Mucosa of descending colon (tissue), 1 donor: ENCODE measurements around the gene ERGIC2.

GRCh38 chr12:26830513-26831858 is 2.0 kb downstream of the ITPR2 start:
- PRO-cap = no peak

DNA sequence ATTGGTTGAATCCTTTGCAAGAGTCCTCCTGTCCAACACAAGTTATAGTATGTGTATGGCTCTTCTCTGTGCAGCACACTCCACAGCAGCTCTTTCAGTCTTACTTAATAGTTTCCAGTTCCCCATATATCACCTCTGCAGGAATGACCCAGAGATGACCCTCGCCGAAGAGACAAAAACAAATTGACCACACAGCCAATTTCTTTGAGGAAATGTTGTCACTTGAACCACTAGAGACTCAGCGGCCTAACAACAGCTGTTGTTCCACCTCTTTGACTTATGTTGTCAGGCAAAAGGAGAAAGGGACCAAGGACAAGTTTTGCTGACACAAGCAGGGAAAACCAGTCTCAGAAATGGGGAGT is 41.5 kb upstream of the ITPR2 start:
- PRO-cap = unidirectional peak, minus-strand start at position 102 of the sequence

GRCh38 chr12:26938826-26939214 is 550 bp downstream of the FGFR1OP2 start:
- PRO-cap = no peak

GRCh38 chr12:26975385-26975935 is 37.2 kb downstream of the FGFR1OP2 start:
- PRO-cap = no peak

DNA sequence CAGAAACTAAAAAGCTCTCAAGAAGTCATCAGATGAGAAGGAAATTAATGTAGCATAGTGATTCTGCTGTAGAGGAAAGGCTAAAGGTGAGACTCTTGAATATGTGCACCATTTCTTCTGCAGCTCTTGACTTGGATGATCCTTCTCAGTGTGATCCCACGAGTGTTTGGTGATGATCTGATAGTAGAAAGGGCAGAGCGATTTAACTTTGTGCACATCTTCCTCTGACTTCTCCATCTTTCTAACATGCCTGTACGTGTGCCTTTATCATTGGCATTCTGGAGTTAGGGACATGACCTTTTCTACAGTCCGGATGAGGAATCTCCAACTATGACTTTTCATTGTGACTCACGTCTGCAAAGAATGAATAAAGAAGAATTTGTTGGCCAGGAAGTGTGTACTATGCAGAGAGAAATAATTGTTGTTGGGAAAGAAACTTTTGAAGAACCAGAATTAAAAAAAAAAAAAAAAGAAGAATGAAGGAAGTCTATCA is 25.1 kb downstream of the PPFIBP1 start:
- PRO-cap = no peak

DNA sequence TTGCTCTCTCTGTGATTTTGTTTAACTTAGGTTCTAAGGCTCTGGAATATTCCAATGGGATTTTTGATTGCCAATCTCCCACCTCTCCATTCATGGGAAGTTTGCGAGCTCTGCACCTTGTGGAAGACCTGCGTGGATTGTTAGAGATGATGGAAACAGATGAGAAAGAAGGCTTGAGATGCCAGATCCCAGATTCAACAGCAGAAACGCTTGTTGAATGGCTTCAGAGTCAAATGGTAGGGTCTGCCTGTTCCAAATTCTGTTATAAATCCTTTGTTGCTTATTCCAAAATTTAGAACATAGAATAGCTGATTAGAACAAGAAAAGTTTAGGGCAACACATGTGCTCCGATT is 61.4 kb upstream of the REP15 start:
- PRO-cap = no peak

GRCh38 chr12:28191064-28191550 is 851 bp downstream of the CCDC91 start:
- PRO-cap = unidirectional peak, minus-strand start at chr12:28191377

DNA sequence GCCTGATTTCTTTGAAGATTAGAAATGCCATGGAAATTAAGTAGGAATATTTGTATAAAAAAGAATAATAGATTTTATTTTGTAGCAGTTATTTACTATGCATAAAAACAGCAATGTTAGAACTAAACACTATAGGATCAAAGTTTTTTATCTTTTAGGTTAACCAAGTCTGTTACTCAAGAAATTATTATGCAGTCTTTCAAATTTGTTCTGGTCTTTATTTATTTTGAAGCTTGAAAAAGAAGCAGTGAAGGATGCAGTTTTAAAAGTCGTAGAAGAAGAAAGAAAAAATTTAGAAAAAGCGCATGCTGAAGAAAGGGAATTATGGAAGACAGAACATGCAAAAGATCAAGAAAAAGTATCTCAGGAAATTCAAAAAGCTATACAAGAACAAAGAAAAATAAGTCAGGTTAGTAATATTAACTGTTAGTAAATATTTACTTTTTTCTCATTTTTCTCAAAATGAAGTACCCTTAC is 262.0 kb downstream of the CCDC91 start:
- PRO-cap = no peak

DNA sequence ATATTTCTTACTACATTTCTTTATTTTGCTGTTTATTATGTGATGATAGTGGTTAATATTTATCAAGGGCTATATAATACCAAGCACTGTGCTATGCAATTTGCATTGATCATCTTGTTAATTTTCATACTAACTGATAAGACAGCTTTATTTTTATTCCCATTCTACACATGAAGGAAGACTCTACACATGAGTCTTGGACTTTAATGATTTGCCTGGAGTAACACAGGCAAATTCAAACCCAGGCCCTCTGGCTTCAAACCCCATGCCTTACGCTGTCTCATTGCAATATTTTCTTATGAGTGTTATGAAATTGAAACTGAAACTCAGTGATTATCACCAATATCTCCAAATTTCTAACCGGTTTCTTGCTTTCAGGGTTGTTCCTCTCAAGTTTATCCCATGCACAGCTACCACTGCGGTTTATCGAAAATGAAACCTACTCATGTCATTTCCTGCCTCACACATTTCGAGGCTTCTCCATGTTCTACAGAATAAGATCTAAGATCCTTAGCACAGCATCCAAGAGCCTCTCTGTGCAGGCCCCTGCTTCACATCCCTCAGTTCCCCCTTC is 45.7 kb upstream of the FAR2 start:
- PRO-cap = no peak

DNA sequence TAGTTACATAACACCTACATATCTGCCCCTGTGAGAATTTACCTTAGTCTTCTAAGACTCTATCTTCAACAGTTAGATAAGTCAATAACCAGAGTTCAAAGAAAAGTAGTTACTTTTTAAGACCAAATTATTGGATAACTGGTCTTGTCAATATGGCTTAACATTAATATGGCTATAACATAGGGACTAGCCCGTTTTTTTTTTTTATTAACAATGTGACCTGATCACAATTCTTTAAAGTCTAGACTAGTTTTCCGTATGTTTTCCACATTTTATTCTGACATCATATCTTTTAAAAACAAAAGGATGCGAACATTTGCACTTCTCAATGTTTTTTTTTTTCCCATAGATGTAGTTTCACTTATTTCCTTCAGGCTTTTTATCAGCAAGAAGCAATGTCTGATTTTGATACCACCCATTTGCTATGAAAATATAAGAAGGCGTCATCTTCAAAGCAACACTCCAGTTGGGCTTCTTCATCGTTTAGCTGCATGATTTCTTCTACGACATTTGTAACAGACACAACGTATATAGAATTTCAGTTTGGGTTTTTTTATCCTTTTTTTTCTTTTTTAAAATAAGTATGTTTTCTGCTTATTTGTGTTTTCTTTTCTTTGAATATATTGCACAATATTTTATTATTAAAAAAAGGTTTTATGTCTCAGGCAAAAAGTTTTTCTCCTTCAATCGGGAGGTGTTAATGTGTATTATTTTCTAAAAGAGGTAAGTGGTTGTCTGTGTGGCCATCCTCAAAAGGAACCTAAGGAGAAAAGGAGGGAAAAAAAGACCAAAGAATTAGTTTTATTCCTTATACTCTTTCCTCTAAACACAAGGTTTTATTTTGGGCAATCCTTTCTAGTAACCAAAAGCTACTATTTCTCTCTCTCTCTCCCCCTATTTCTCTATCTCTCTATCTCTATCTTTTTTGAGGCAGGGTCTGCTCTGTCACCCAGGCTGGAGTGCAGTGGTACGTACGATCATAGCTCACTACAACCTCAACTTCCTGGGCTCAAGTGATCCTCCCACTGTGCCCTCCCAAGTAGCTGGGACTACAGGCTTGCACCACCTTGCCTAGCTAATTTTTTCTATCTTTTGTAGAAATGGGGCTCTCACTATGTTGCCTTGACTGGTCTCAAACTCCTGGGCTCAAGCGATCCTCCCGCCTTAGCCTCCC is 40.1 kb downstream of the ERGIC2 start:
- PRO-cap = no peak

GRCh38 chr12:29381042-29381844 is at the start of gene ERGIC2:
Gene ERGIC2, minus strand, starts transcription at chr12:29381172.
- PRO-cap = bidirectional peak, plus-strand start at chr12:29381370, minus-strand start at chr12:29381148

- PRO-cap = no peak
Observed at GRCh38 chr12:29506480-29507223, 9.2 kb upstream of the OVCH1 start.

DNA sequence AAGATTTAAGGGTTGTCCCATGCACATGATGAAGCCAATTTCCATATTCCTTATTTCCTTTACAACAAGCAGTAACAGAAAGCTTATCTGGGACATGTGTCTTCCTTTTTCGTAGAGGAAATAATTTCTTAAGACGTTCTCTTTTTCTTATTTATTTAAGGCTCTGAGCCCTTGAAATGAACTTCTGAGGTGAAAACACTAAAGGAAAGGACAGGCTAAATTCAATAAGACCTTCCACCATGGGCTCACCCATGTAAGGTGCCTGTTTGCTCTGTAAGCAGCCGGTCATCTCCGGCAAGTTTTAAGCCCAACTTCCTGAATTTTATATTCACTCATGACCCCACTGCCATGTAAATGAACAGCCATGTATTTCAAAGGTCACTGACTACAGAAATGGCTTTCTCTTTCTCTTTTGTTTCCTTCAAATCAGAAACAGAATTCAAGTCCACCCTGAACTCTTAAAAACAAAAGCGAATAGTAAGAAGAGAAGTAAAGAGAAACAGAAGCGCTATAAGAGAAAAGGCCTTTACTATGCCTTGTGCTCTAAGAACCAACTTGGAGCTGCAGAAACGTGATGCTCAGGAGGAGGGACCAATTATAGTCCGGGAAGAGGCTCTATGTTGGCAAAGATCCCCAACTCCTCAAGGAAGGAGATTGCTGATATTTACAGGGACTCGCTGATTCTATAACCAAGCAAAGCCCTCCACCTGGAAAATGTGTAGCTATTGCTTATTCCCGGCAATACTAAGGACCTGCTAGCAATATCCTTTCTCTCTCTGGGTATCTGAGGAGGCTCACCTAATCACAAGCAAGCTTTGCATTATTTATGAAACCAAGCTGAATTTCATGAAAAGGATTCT is 61.8 kb upstream of the OVCH1 start:
- PRO-cap = bidirectional peak, plus-strand start at position 488 of the sequence, minus-strand start at position 292 of the sequence

DNA sequence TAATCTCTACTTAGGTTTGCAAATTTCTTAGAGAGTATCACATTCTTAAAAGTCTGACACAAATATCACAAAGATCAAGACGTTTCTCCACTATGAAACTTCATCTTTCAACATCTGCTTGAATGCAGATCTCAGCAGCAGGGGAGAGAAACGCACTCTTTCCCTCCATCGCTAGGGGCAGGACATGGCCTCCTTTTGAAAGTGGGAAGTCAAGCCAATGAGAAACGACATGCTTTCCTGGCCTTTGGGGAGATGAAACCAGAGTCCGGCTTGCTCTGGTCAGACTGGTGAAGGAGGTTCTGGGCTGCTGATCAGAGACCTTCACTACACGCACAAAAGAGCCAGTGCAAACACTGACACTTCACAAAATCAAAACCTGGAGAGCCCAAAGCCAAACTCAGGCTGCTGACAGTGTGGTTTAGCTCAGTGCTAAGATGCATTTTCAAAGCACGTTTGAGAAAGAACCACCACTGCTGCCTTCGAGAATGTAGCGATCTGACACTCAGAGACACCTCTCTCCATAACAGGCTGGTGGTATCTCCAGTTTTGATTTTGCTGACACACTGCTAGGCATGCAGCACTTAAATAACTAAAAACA is 93.7 kb upstream of the OVCH1 start:
- PRO-cap = no peak

GRCh38 chr12:29725772-29726324 is 57.9 kb downstream of the TMTC1 start:
- PRO-cap = no peak

DNA sequence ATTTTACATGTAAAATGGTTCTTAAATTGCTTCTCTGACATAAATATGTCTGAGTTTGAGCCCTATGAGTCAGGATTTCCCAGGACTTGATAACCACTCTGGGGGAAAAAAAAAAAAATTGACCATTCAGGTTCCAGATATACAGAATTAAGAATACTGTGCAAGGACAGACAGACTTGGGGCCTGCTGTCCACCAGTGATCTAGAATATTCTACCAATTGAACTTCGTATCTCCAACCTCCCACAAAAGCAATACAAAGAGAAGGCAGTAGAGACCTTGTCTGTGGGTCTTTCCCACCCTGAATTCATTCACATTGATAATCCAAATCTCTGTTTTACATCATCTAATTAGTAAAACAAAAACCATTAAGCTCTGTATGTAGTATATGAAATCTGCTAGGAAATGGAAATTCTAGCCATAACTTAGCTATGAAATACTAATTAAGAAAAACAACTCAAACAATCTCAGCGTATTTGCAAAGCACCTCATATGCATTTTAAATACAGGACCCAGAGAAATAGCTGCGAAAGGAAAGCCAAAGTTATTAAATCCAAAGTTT is 4.0 kb downstream of the SINHCAF start:
- PRO-cap = no peak

GRCh38 chr12:31326881-31327216 is 899 bp upstream of the SINHCAF start:
- PRO-cap = no peak

- PRO-cap = unidirectional peak, plus-strand start at chr12:31362243; bidirectional peak, plus-strand start at chr12:31362952, minus-strand start at chr12:31362705
Observed at GRCh38 chr12:31361961-31362790, 36.2 kb upstream of the SINHCAF start.

GRCh38 chr12:31518587-31519280 is 72.2 kb downstream of the DENND5B start:
- PRO-cap = no peak

DNA sequence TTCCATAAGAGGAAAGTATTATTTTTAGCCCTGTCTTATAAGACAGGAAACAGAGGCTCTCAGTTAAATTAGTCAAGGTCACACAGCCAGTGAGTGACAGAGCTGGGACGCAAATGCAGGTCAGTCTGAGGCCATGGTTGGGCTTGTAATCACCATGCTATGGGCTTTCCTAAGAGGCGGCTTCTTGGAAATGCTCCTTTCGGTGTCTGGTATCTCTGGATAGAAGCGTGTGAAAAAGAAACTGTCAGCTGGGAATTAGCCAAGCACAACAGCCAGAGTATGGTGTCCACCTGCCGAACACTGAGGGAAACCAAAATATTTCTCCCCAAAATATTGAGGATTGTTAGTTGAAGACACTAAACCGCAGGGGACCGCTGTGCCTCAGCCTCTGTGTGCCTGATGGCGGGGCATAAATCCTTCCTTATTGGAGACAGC is 29.4 kb upstream of the ETFBKMT start:
- PRO-cap = no peak